Foreskin keratinocyte (primary cell): Measurements from ENCODE around the genes LPIN2, MYOM1 and PTPRM.

DNA sequence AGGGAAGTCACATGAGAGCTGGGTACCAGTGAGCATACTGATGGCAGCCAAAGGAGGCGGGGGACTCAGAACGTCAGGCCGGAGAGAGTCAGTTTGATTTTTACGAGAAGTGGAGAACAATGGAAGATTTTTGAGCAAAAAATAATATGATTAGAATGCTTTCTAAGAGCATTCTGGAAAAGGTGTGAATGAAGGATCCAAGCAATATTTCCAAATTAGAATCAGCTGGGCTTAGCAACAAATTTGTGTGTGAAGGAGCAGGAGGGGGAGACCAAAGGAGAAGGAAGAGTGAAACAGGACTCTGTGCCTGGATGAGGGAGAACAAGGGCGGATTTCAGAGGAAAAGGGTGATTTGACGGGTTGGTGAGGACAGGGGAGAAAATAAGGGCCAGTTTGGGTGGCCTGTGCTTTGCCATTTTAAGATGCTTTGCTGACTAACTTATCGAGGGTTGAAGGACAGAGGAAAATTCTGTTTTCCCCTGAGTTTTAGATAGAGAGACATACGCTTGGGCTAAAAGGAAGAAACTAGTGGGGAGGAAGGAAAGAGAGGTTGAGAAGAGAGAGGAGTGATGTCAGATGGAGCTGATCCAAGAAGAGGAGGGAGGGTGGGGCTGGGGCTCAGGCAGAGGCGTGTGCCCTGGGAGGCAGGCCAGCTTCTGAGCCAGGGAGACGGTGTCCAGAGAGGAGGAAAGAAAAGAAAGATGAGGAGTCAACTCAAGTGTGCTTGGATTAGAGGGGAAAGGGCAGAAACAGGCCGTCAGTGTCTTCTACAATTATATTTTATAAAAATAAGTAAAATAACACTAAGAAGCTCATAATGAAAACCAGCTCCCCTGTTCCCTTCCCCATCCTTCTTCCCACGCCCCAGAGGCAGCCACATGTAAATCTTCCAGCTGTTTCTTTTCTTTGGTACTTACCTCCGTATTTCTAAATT lies 56.0 kb downstream of the EMILIN2 start:
- RAMPAGE, total RNA, result no peak

GRCh38 chr18:2945432-2946375 lies 67.2 kb downstream of the LPIN2 start:
- RAMPAGE, total RNA, result no peak

GRCh38 chr18:3012219-3012971 lies 549 bp downstream of the LPIN2 start:
- RAMPAGE, total RNA, result no peak

- RAMPAGE, total RNA, result no peak
Measured at GRCh38 chr18:3012972-3013786, at the start of gene LPIN2. LPIN2 (minus strand) TSS chr18:3013144.

- RAMPAGE, total RNA, result no peak
Measured at GRCh38 chr18:3061164-3061517, 48.2 kb upstream of the LPIN2 start.

DNA sequence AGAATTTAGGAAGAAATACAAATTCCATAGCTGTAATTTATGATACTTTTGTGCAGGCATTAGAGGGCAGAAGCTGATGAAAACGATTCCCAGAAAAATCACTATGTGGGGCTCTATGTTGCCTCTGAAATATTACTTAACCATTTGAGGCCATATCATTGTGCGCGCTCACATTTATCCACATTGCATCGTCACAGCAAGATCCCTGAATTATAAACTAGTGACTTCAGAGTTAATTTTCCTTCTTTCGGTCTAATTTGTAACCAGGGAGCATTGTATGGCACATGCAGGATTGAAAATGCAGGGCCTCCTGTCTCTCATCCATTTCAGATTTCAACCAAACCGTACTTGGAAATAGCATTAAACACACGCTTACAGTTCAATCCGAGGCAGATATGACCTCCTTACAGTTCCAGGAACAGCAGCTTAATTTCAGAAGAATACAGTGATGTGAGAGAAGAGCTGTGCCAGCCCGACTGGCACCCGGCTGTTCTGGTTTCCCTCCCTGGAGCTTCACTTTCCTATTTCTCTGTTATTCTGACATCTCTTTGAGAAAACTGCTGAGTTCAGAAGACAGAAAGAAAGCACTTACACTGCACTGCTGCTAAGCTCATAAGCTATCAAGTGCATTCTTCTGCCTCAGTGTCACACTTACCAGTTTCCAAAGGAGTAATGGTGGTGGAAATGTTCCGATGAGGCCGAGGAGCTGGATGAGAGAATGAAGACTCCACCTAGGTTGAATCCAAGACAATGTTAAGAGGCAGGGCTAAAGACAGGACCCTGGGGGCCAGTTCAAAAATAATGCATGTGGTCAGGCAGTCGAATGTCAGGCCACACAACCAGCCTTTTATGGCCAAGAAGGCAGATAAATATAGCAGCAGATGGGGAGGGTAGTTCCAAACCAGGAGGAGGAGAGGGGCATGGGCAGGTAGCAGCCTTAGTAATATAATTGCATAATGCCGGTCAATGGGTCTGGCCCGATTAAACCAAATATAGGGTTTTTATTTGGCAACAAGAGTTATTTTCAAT lies at the start of gene MYOM1:
TSS of gene MYOM1 (minus strand) at position 821 of the 1,029 bp plus-strand sequence.
- RAMPAGE, total RNA, result no peak

GRCh38 chr18:3282623-3283412 lies 20.9 kb downstream of the MYL12B start:
- RAMPAGE, total RNA, result no peak

- RAMPAGE, total RNA, result no peak
Measured at GRCh38 chr18:3296800-3297787, 35.2 kb downstream of the MYL12B start.

- RAMPAGE, total RNA, result no peak
Measured at GRCh38 chr18:3540678-3541714, 91.0 kb downstream of the TGIF1 start.

- RAMPAGE, total RNA, result no peak
Measured at GRCh38 chr18:3594817-3595410, 144.9 kb downstream of the TGIF1 start.

GRCh38 chr18:3650218-3650672 lies 200.3 kb downstream of the TGIF1 start:
- RAMPAGE, total RNA, result no peak

DNA sequence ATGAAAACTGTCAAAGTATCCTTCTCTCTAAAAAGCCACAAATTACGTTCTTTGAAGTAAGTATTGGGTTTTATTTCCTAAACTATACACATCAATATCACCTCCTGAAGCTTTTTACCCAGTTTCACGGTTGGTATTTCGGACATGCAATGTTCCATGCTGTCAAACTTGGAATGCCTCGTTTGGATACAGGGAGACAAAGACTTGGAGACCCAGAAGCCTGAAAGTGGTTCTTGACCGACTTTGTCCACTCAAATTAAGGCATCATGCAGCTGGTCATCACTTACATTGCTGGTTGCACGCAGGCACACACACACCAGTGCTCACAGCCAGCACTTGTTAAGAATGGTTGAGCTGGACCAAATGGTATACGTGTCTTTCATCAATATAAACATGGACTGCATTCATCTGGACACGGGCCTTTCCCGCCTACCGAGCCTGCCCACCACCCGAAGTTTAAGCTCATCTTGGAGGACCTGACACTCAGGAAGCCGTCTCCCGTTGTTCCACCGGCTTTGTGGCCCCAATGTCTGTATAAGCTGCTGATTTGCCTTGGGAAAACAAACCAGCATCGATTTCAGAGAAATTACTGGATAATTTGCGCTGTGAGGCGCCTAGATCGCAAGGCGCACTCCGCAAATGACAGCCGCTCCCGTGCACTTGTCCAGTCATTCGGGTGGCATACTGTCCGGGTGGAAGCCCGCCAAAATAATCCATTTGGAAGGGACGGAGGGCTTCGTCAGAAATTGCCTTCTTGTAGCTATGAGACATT lies 40.0 kb upstream of the AKAIN1 start:
- RAMPAGE, total RNA, result no peak

DNA sequence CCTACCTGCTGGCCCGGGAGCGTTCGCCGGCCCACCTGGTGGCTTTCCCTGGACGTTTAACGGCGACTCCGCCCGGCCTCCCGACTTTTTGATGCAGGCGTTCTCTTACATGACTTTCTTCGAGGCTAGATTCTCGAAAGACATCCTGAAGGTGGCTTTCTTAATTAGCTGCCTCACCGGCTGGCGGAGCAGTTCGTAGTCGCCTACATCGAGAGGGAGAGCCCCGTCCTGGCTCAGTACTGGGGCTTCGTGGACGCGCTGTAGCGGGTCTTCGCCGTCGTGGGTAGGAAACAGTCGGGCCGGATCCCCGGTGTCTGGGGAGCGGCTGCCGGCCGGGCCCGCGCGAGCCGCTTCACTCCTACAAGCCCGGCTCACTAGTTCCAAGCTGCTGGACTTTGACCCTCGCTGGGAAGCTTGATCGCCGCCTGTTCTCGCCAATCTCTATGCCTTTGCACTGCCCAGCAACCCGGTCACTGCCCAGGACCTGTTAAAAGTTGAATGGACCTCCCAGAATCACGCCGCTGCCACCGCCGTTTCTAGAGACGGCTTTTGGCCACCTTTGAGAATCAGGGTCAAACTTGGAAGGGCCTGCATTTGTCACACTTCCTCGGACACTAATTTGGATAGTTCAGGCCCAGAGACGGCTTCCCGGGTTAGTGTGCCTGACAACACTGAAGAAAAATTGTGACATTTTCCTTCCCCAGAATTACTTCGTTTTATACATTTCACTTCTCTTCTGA lies 41.4 kb upstream of the AKAIN1 start:
- RAMPAGE, total RNA, result no peak

DNA sequence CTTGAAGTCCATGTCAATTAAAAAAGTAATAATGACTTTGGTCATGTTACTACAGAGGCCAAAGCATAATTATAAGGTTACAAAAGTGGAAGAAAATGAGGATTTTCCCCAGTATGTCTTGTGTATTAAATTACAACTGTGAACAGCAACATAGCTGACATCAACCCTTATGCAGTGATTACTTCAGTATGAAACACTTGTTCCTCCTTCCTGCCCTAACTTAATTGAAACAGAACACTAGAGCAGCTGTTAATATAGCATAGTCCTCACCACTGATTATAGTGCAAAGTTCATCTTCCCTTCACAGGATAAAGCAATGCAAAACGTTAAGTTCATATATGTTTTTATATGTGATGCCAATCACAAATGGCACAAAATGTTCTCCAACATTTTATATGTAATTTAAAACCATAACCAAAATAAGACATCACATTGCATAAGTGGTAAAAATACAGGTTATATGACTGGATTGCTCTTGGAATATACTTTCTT lies 29.8 kb downstream of the EPB41L3 start:
- RAMPAGE, total RNA, result no peak

- RAMPAGE, total RNA, result no peak
Measured at GRCh38 chr18:6052261-6052651, 156.9 kb upstream of the TMEM200C start.

DNA sequence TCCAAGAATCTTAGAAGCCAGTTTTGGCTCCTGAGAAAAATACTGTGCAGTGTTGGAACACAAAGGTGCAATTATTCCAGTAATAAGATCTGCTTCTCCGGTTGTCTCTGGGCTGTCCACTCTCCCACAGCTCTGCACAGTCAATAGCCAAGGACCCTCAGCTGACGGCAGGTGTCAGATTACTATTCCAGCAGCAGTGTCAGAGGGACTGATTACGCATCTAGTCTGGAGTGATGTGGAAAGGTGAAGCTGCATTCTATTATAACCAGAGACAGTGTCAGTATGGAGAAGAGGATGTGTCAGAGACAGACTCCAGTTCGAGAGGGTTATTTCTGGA lies 163.5 kb upstream of the TMEM200C start:
- RAMPAGE, total RNA, result no peak

GRCh38 chr18:6061647-6062142 lies 166.4 kb upstream of the TMEM200C start:
- RAMPAGE, total RNA, result no peak

- RAMPAGE, total RNA, result no peak
Measured at GRCh38 chr18:6557057-6557843, 142.5 kb upstream of the L3MBTL4 start.

DNA sequence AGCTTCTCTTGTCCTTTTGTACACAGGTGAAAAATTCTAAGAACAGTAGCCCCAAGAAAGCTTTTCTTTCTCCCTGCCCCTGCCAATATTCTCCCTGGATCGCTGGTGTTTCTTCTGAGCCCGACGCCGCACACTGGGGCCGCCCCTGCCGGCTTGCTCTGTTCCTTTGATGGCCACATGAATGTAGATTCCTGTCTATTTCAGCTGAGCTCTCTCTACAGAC lies 106.8 kb upstream of the PTPRM start:
- RAMPAGE, total RNA, result no peak

GRCh38 chr18:7566940-7567645 lies at the start of gene PTPRM:
PTPRM (plus strand) TSS chr18:7567316.
- RAMPAGE, total RNA, result no peak